Epidermal melanocyte (primary cell): ENCODE measurements around a stretch of chr1.

DNA sequence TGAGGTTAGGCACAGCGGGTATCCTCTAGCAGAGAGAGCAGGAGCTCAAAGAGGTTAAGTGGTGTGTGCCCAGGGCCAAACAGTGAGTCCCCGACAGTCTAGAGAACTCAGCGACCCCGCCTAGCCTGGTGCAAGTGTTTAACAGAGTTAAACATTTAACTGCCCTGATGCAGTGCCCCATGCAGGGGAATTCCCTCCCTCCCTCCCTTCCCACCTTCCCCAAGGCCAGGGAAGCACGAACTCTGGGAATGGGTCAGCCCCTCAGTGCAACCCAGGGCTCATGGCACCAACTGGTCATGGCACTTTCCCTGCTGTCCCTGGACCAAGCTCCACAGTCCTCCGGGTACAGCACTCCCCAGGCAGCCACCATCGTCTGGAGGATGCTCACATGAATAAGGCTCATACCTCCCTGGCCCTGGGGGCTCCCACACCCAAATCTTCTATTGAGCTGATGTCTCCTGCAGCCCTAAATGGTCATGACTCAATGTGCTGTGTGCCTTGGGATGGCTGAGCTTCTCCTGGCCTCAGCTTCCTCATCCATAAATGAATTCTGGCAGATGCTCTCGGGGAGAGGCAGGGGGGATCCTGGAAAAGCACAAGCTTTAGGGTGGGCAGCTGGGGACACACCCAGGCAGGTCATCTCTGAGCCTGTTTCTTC lies 21.3 kb downstream of the DHCR24 start:
- RRBS: no CpG with 5 or more reads among the region's 8 CpGs

- RRBS: 86% methylated on average over 2 of the region's 14 CpGs
These were observed 3.0 kb upstream of the BSND start for GRCh38 chr1:54995623-54996143.

DNA sequence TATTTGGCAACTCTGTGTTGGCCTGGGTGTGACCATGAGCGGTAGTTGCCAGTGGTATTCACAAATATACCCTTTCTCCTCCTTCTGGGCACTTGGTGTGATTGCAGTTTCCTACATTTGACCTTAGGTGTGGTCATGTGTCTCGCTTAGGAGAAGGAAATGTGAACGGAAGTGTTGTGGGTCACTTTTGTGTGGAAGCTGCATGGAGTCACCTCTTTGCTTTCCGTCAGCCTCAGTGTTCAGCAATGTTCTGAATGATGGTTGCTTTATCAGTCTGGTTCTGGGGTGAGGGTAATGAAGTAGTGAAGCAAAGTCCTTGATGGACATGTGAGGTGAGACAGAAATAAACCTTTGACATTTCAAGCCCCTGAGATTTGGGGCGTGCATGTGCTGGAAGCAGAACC lies 3.4 kb upstream of the PCSK9 start:
- RRBS: no CpG with 5 or more reads among the region's 5 CpGs

DNA sequence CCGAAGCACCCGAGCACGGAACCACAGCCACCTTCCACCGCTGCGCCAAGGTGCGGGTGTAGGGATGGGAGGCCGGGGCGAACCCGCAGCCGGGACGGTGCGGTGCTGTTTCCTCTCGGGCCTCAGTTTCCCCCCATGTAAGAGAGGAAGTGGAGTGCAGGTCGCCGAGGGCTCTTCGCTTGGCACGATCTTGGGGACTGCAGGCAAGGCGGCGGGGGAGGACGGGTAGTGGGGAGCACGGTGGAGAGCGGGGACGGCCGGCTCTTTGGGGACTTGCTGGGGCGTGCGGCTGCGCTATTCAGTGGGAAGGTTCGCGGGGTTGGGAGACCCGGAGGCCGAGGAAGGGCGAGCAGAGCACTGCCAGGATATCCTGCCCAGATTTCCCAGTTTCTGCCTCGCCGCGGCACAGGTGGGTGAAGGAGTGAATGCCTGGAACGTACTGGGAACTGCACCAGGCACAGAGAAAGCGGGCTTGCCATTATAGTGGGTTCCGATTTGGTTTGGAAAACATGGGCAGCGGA lies 707 bp downstream of the PCSK9 start:
- RRBS: 5% methylated on average over 7 of the region's 39 CpGs

- RRBS: no CpG with 5 or more reads among the region's 3 CpGs
These were observed 34.5 kb downstream of the PCSK9 start for GRCh38 chr1:55073720-55074294.

GRCh38 chr1:55166459-55167276 lies 48.5 kb downstream of the USP24 start:
- RRBS: no CpG with 5 or more reads among the region's 5 CpGs

- RRBS: no CpG with 5 or more reads among the region's 8 CpGs
These were observed 20.5 kb downstream of the USP24 start for GRCh38 chr1:55194427-55195307.

DNA sequence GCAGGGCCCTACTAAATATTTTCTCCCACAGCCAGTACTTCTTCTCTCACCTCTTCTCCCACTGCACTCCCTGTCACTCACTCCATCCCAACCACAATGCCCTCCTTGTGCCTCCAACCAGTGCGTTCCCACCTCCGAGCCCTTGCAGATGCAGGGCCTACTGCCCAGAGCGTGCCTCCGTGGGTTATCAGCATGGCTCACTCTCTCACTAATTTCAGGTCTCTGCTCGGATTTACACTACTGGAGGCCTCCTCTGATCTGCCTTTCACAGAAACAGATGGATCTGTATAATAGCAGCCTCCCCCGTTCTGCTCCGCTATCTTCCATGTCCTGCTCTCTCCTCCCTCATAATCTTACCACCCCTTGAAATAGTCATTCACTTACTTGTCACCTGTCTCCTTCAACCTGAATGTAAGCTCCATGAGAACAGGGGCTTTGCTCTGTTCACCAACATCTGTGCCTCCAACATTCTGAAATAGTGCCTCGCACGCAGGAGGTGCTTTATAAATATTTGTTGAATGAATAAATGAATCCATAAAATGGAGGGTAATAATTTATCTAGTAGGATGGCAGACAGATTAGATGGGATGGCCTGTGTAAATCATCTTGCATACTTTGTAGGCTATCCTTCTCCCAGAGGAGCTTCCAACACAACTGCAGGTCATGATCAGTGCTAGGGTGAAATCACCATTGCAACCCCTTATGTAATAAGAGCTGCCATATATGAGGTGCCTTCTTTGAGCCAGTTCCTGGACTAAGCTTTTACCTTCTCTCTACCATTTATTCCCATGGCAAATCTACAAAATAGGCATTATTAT lies 195.0 kb downstream of the PLPP3 start:
- RRBS: no CpG with 5 or more reads among the region's 9 CpGs

GRCh38 chr1:56411506-56412201 lies 167.7 kb downstream of the PLPP3 start:
- RRBS: no CpG with 5 or more reads among the region's 12 CpGs

GRCh38 chr1:56446314-56447439 lies 132.7 kb downstream of the PLPP3 start:
- RRBS: no CpG with 5 or more reads among the region's 9 CpGs

GRCh38 chr1:56452848-56453929 lies 126.2 kb downstream of the PLPP3 start:
- RRBS: 59% methylated on average over 2 of the region's 12 CpGs

GRCh38 chr1:56497010-56497427 lies 82.3 kb downstream of the PLPP3 start:
- RRBS: no CpG with 5 or more reads among the region's 7 CpGs

DNA sequence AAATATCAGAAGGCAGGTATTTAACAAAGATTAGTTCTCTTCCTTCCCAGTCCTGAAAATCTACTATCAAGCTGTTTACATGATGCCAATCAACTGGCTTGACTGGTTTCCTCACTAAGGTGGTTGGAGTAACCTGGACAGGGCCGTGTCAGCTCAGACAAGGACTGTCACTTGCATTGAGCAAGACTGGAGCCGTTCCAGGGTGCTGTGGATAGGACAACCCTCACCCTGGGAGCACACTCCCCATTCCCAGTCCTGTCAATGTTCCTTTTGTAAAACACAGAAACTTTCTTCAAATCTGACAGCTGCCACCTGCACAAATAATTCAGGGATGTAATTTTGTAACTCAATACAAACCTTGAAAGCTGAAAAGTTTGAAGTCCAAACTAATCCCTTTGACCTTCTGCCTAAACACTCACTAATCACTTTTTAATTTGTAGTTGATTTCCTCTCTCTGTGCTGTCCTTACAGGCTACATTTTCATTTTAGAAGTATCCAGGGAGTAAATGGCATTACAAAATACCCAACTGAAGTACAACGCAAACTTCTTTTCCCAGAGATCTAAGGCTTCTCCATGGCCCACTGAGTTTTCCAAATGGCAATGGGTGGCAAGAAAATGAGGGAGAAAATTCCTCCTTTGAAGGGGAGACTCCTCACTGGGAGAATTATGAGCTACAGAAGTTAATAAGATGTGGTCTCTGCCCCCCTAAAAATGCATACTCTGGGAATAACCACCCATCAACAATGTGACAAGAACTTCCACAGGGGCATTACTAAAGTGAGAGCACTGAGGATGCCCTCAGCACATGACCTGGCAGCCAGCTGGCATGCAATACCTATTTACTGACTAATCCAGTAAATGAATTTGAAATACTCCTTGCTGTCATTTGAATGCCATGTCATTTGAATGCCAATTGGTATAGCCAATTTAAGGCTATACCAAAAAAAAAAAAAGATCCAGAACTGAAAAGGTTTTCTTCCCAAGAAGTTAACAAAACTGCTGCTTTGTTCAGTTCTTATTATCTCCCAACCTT lies 31.1 kb downstream of the PLPP3 start:
- RRBS: no CpG with 5 or more reads among the region's 3 CpGs

GRCh38 chr1:56770114-56770499 lies 49.1 kb downstream of the FYB2 start:
- RRBS: no CpG with 5 or more reads among the region's 4 CpGs

GRCh38 chr1:56788443-56789115 lies 30.6 kb downstream of the FYB2 start:
- RRBS: no CpG with 5 or more reads among the region's 8 CpGs

GRCh38 chr1:56897178-56897578 lies 42.6 kb downstream of the C8A start:
- RRBS: no CpG with 5 or more reads among the region's 3 CpGs

DNA sequence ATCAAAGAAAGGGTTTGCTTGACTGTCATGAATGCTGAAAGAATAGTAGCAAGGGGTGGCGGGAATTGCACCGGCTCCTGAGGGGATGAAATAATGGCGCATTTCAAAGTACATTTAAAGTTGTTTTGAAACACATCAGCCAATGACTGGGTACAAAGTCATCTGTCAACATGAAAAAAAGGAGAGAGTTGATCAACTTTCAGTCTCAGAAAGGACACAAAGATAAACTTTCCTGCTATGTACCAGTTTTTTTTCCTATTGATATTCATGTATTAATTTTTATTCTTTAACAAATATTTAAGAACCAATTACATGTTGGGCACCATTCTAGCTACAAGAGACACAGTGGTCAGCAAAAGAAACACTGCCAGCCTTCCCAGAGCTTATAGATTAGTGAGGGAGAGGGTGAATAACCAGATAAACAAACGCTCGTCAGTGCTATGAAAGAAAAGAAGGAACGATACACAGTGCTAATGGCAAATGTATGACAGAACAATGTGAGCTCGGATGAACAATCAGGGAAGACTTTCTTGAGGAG lies 99.3 kb downstream of the OMA1 start:
- RRBS: no CpG with 5 or more reads among the region's 7 CpGs

GRCh38 chr1:58572723-58573080 lies 4.3 kb downstream of the TACSTD2 start:
- RRBS: no CpG with 5 or more reads among the region's 2 CpGs

DNA sequence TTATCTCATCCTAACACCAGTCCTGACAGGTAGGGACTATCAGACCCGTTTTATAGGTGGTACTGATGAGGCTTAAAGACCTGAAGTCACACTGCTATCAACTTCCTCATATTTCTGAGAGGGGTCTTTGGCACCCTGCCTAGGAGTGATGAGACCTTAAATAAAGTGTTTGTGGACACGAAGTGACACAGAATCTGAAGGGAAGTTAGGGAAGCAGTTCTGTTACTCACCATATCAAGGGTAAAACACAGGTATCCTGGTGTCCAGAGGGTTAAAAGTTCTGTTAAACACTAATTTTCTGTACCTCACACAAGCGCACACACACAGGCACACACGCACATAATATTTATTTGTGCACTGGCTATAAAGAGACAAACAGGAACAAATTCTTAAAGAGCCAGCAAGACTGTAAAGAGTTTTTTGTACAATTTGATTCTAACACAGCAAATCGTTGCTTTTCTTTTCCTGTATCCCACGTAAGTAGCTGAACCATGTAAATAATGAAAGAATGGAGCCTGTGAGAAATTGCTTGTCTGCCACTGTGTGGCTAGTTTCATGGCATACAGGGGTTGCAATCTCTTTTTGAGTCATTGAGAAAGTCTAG lies 776 bp upstream of the TACSTD2 start:
- RRBS: no CpG with 5 or more reads among the region's 6 CpGs

GRCh38 chr1:58596782-58597678 lies 20.0 kb upstream of the TACSTD2 start:
- RRBS: no CpG with 5 or more reads among the region's 12 CpGs